Ileum (tissue), 1 donor: Measurements from ENCODE around the genes DHDH, BAX, FTL, GYS1, LHB, CGB1 and LIN7B.

DNA sequence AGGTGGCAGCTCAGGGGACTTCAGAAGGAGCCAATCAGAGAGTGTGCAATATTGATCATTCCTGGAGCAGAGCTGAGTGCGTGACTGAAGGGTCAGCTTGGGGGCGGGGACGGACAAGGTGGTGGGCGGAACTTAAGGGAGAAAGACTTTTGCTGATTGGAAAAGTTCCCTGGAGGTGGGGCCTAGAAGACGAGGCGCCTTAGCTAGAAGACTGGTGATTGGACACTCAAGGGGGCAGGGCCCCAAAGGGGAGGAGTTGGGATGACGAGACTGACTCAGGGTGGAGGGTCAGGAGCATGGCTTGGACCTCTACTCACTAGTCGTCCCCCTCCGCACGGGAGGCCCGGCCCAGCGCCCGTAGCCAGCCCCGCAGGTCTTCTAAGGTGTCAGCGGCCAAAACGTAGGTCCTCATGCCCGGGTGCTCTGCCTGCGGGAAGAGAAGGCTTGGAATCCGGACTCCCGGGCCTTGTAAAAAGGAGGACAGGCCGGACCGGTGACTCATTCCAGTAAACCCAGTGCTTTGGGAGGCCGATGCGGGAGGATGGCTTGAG is 8.3 kb downstream of the PLEKHA4 start:
- PRO-cap, result no peak

- PRO-cap, result no peak
Observed at GRCh38 chr19:48867073-48867722, 1.2 kb downstream of the PLEKHA4 start.

DNA sequence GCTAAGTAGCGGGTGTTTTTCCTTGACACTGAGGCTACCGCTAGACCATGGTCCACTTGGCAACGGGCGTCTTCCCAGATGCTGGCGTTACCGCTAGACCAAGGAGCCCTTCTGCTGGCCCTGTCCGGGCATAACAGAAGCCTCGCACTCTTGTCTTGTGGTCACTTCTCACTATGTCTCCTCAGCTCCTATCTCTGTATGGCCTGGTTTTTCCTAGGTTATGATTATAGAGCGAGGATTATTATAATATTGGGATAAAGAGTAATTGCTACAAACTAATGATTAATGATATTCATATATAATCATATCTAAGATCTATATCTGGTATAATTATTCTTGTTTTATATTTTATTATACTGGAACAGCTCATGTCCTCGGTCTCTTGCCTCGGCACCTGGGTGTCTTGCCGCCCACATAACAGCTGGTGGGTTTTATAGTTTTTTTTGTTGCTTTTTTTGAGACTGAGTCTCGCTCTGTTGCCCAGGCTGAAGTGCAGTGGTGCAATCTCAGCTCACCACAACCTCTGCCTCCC is 4.6 kb downstream of the PPP1R15A start:
- PRO-cap, result no peak

DNA sequence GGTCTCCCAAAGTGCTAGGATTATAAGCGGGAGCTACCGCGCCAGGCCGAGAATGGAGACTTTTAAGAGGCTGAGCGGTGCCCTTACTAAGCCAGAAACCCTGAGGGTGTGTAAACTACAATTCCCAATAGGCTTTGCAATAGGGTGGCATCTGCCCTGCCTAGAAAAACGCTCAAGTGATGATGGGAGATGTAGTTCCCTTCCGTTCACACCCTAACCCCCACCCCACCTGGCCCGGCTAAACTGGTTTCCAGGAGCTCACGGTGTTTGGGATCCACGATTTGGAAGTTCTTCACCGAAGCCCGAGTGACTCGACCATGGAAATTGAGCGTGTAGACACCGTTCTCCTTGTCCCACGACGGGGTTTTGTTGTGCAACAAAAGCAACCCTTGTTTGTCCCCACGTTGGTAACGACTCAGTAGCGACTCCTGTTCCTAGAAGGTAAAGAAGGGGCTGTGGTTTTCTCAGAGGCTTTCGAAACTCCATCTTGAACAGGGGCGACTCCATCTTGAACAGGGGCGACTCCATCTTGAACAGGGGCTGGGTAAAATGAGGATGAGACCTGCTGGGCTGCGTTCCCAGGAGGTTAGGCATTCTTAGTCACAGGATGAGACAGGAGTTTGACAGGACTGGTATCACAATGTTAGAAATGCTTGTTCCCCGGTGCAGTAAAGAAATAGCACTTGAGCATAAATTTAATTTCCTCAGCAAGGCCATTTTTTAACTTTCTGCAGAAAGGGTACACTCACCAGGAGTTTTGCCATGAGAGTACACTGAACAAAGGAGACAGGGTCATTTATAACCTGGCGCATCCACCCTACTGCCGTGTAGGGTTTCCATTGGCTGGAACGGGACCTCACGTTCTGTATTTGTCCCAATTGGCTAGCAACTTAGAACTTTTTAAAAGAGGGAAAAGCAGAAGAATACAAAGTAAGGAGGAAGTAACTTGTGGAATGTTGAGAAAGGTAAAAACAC is 9.8 kb downstream of the PPP1R15A start:
- PRO-cap, result no peak

DNA sequence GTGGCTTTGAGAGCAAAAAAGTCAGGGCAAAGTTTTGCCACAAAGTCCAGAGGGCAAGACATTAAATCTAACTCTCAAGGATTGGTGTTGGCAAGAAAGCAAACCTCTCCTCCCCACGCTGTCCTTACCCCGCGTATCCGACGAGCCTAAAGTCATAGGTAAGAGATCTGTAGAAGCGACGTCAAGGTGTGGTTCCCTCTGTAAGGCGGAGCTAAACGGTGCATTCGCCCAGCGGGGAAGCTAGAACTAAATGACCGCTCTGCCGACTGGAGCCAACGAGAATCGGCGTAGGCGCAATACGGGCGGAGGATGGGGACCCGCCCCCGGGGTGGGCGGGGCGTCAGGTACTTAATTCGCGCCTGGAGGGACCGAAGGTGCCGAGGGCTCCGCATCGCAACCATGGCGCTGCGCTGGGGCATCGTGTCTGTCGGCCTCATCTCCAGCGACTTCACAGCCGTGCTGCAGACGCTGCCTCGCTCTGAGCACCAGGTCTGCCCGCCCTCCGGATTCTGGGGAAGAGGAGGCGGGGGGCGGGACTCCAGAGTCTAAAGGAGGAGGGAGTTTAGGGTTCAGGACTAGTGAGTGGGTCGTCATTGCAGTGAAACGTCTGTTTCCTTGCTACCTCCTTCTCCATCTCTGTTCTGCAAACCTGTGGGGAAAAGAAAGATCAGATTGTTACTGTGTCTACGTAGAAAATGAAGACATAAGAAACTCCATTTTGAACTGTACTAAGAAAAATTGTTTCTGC is at the start of gene DHDH:
Gene DHDH (plus strand): TSS at position 377 of the 748 bp plus-strand sequence.
- PRO-cap, result bidirectional peak, plus-strand start at position 377 of the sequence, minus-strand start at position 139 of the sequence; bidirectional peak, plus-strand start at position 578 of the sequence, minus-strand start at position 489 of the sequence

DNA sequence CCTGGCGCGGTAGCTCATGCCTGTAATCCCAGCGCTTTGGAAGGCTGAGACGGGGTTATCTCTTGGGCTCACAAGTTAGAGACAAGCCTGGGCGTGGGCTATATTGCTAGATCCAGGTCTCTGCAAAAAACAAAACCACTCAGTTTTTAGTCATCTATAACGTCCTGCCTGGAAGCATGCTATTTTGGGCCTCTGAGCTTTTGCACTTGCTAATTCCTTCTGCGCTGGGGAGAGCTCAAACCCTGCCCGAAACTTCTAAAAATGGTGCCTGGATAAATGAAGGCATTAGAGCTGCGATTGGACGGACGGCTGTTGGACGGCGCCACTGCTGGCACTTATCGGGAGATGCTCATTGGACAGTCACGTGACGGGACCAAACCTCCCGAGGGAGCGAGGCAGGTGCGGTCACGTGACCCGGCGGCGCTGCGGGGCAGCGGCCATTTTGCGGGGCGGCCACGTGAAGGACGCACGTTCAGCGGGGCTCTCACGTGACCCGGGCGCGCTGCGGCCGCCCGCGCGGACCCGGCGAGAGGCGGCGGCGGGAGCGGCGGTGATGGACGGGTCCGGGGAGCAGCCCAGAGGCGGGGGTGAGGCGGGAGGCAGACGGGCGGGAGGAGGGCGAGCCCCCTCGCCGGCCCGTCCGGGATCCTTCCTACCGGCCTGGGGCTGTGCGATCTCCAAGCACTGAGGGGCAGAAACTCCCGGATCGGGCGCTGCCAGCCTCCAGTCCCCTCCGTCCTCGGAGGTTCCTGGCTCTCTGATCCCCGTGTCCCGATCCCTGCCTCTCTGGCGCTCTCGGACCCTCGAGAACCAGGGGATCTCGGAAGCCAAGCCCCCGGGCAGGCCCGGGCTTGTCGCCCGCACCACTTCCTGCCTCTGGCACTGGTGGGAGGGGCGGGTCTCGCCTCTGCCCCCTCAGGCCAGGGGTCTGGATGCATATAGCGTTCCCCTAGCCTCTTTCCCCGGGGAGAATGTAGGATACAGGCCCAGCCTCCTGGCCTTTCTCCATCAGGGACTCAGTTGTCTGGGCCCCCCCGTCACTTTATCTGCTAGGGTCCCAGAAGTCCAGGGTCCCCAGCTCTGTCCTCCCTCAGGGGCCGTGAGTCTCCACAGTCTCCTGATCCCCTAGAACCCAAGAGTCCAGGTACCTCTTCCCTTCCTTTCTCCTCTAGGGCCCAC is at the start of gene BAX:
Gene BAX (plus strand): TSS at position 500 of the 1,179 bp plus-strand sequence.
- PRO-cap, result bidirectional peak, plus-strand start at position 528 of the sequence, minus-strand start at position 311 of the sequence; unidirectional peak, minus-strand start at position 853 of the sequence

DNA sequence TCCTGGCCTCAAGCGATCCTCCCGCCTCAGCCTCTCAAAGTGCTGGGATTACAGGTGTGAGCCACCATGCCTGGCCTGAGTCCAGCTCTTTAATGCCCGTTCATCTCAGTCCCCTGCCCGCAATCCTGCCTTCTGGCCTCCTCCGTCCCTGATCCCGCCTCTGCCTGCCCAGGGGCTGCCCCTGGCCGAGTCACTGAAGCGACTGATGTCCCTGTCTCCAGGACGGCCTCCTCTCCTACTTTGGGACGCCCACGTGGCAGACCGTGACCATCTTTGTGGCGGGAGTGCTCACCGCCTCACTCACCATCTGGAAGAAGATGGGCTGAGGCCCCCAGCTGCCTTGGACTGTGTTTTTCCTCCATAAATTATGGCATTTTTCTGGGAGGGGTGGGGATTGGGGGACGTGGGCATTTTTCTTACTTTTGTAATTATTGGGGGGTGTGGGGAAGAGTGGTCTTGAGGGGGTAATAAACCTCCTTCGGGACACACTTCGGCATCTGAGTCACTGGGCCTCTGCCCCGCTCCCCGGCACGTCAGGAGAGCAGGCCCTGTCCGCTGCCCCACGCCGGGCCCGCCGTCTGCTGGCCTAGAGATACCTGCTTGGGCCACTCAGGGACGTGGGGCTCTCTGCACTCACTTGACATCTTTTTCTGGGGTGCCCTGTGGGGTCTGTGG is 3.7 kb upstream of the FTL start:
- PRO-cap, result no peak

DNA sequence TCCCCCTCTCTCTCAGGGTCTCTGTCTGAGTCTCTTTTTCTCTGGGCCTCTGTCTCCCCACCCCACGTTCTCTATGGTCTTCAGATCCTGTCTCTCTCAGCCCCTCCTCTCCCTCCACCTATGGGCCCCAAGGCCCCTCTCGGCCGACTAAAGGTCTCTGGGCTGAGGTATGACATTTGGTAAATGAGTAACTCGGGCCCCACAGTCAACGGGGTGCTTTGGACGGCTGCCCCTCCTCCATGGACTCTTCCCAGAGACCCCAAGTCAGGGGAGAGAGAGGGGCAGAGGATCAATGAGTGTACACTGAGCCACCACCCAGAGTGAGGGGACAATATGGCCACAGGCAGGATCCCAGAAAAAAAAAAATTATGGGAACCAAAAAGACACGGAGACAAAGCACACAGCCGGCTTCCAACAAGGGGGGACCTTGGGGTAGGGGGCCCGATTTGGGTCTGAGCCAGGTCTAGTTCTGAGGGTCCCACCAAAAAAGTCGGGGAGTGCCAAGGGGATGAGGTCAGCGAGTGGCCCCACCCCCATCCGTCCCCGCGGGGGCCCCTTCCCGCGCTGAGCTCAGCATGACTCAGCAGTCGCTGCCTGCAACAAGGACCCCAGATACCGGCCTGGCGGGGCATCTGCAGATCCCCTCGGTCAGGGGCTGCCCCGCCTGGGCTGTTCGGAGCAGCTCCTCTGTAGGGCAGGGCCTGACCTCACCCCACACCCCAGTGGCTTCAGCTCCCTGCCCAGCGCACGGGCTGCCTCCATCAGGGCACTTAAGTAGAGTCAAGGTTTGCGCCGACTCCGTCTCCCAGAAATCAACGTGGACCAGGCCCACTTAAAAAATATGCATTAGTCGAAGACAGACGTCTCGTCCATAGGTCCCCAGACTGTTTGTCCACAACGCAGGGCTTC is 1.5 kb upstream of the FTL start:
- PRO-cap, result bidirectional peak, plus-strand start at position 202 of the sequence, minus-strand start at position 73 of the sequence; unidirectional peak, plus-strand start at position 586 of the sequence

DNA sequence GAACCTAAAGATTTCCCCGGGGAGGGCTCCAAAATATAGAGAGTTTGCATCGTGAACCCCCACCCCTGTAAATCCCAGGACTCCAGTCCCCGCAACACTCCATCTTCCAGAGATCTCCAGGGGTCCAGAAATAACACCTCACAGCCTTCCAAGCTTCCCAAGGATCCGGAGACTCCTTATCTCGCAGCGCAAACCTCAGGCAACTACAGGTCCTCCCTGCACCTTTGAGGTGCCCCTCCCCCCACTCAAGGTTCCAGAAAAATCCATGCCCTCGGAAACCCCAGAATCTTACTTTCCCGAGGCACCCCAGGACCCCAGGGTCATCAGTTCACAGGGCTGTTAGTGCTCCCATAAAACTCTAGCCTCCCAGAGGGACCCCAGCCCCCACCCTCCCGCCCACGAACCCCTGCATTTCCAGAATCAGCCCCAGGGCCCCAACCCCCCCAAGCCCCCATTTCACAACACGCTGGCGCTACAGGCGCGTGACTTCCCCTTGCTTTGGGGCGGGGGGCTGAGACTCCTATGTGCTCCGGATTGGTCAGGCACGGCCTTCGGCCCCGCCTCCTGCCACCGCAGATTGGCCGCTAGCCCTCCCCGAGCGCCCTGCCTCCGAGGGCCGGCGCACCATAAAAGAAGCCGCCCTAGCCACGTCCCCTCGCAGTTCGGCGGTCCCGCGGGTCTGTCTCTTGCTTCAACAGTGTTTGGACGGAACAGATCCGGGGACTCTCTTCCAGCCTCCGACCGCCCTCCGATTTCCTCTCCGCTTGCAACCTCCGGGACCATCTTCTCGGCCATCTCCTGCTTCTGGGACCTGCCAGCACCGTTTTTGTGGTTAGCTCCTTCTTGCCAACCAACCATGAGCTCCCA is at the start of gene FTL:
Gene FTL (plus strand): TSS at position 658 of the 867 bp plus-strand sequence.
- PRO-cap, result unidirectional peak, minus-strand start at position 178 of the sequence; bidirectional peak, plus-strand start at position 658 of the sequence, minus-strand start at position 495 of the sequence

- PRO-cap, result no peak
Observed at GRCh38 chr19:48985200-48985695, 7.9 kb downstream of the GYS1 start.

DNA sequence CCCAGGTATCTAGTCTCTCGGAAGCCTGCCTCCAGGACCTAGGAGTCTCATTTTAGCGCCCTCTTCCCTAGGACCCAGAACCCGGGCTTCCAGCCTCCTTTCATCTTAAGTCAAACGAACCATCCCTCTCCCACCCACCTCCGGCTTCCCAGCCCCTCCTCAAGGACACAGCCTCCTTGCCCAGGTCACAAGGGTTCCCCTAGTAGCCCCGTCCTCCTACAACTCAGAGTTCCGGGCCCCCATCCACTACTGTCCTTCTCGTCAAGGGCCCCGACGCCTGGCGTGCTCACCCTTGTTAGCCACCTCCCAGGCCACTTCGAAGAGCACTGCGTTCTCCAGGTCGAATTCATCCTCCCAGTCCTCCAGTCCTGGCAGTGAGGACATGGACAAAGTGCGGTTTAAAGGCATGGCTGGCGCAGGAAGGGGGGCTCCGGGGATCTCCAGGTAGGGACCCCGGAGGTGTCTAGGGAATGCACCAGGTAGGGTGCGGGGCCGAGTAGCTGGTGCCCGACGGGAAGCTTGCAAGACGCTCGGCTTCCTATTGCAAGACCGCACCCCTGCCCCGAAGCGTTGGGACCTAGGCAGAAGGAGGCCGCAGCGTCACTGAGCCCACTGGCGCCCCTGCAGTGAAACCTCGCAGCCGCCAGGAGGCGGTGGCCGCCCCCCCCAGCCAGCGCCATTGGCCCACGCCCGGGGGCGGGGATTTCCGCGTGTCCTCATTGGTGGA is at the start of gene GYS1:
Gene GYS1 (minus strand): TSS at position 605 of the 727 bp plus-strand sequence.
- PRO-cap, result bidirectional peak, plus-strand start outside the sequence, minus-strand start at position 605 of the sequence

- PRO-cap, result no peak
Observed at GRCh38 chr19:49016902-49017258, at the start of gene LHB. TSS of gene LHB (minus strand) at chr19:49017091.

DNA sequence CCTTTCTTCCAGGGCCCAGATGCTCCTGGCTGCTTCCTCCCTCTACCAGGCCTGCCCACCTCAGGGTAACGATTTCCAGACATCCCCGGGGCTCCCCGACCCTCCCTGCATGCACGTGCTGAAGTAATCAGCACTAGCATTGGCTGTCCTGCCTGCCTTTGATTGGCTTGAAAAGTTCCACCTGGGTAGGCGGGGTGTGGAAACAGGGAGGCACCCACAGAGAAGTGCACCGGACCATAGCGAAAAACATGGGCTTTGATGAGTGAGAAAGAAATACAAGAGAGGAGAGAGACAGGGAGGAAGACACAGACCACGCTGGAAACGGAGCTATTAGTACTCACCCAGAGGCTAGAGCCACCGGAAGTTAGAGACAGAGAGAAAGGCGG is 529 bp upstream of the ENSG00000268655 start:
- PRO-cap, result no peak

DNA sequence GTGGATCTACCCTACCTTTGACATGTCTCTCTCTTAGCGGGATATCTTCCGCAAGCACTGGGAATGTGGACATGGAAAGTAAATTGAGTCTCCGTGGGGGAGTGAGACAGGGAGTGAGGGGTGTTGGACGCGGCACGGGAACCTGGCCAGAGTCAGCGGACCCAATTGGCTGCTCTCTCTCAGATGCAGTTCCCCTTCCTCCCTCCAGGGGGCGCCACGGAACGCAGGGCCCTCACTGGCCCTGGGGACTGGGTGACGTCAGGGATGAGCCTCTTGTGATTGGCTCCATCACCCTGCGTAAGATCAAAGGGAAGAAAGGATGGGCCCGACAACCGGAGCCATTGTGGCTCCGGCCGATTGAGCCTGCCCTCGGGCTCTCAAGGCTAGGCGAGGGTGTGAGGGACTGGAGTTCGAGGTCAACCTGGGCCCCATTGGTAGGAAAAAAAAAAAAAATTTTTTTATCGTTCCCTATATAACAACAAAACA is at the start of gene CGB1:
Gene CGB1 (minus strand): TSS at position 208 of the 486 bp plus-strand sequence.
- PRO-cap, result no peak

DNA sequence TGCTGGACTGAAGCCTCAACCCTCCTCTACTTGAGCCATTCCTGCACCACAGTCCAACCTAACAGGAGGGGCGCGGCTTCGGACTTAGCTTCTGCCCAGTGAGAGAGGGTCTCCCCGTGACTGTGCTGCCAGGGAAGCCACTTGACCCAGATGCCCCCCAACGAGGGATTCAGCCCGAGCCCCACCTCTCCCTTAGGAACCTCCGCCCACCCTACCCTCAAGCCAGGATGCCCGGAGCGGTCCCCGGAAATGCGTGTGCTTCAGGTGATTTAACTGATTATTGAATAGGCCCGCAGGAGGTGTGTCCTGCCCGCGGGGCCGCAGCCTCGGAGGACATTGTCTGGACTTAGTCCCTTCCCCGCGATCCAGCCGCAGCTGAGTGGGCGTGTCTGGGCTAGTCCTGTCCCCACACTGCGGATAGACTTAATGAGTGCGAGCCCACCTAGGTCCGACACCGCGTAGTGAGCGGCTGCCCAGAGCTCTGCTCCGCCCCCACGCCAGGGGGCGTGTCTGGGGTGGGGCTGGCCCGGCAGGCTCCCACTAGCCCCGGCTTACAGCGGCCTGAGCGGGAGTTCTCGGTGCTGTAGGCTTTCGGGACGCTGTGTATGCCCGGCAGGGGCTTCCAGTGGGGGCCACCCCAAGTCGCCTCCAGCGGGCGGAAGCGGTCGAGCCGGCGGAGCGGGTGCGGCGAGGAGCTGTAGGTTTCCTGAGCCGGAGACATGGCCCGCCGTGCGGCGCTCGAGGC is 1.6 kb downstream of the CGB7 start:
- PRO-cap, result no peak

DNA sequence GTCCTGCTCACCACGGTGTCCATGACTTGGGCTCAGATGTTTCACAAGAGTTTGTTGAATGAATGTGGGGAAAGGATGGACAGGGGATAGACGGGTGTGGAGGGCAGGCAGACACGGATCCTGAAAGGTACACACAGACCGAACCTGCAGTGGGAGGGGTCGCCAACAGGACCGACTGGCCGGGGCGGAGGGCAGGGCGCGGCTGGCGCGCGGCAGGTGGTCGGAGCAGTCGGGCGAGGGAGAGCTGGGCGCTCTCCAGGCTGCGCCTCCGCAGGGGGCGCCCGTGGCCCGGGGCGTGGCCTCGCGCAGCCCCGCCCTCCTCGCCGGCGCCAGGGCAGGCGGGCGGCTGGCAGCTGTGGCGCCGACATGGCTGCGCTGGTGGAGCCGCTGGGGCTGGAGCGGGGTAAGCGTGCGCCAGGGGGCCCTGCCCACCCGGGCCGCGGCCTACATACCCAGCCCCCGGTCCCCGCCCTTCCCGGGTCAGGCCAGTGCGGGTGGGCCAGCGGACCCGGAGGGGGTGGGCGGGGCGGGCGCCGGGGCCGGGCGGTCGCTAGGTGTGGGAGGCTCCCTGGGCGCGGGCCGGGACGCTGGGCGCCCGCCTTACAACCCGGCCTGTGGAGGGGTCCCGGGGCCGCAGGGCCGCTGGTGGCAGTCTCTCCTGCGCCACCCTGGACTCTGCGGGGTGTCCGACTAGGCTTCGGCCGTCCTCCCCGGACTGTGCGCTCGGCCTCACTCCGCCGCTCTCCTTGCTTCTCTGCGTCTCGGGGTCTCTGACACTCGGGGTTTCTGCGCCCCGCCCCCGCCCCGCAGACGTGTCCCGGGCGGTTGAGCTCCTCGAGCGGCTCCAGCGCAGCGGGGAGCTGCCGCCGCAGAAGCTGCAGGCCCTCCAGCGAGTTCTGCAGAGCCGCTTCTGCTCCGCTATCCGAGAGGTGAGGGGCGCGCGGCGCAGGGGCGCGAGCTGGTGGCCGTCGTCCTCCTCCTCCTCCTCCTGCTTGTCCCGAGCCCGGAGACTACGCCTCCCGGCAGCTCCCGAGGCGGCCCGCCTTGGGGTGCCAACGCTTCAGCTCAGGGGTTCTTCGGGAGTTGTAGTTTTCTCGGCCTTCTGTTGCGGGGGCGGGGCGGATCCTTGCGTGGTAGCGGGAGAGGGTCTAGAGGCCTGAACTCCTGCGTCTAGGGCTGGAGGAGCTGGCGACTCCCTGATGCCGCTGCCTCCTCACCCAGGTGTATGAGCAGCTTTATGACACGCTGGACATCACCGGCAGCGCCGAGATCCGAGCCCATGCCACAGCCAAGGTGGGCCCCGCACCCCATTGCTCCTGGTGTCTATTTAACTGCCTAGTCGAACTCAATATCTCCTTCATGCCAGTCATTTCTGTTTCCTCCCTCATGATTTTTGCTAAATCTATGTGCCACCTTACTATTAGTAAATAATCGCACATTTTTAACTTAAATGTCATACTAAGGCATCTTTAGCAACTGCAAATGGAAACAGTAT is at the start of gene LIN7B:
Gene LIN7B (plus strand): TSS at position 332 of the 1,495 bp plus-strand sequence.
- PRO-cap, result bidirectional peak, plus-strand start at position 367 of the sequence, minus-strand start at position 235 of the sequence; unidirectional peak, minus-strand start at position 709 of the sequence; unidirectional peak, minus-strand start at position 990 of the sequence

DNA sequence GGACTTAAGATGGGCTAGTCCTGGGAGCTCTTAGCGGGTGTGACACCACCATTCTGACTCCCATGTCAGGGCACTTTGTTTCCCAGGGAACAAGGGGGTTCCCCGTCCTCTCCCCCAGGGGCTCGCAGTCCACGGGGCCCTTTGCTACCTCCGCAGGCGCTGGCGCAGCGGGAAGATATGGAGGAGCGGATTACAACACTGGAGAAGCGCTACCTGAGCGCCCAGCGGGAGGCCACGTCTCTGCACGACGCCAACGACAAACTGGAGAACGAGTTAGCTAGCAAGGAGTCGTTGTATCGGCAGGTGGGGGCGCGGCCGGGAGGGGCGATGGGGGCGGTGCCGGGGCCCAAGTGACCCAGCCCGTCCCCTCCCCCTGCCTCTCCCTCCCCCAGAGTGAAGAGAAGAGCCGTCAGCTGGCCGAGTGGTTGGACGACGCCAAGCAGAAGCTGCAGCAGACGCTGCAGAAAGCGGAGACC is 13.5 kb downstream of the PPFIA3 start:
- PRO-cap, result bidirectional peak, plus-strand start at position 428 of the sequence, minus-strand start at position 263 of the sequence

DNA sequence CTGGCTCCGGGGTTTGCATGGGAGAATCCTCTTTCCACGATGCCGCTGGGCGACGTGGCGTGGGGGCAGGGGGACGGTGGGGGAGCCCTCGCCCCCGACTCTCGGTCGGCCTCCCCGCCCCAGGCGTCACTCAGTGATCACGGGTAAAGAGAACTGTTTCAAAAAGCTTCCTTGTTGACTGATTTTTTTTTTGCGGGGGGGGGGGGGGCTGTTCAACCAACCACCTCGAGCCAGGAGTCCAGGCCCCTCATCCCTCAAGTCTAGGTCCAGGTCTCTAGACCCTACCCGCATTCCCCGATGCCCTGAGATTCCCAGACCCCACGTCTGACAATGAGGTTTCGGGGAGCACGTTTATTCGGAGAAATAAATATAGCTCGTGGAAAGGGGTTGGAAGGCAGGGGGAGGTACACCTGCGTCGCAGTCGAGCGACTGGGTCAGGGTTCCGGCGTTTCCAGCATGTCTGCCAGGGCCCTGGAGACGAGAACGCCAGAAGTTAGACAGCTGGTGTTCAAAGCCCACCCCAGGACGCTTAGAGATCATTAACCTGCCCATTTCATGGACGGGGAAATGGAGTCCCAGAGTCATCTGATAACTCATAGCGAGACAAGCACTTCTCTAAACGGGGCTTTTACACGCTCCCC is 4.2 kb downstream of the HRC start:
- PRO-cap, result no peak

GRCh38 chr19:49362871-49363244 is 642 bp upstream of the TEAD2 start:
- PRO-cap, result no peak

- PRO-cap, result no peak
Observed at GRCh38 chr19:49447240-49448055, 4.2 kb downstream of the PIH1D1 start.